Colon Carcinoma Metastatic in the Brain (tissue), 2 donors: ENCODE data around the genes SULT1C3 and LIMS1.

- PRO-cap, 2 experiments, result peak in 1 of 2 experiments; most common plus-strand start chr2:106542944 (in 1)
These were observed 55.7 kb downstream of the CD8B2 start for GRCh38 chr2:106542653-106543472.

DNA sequence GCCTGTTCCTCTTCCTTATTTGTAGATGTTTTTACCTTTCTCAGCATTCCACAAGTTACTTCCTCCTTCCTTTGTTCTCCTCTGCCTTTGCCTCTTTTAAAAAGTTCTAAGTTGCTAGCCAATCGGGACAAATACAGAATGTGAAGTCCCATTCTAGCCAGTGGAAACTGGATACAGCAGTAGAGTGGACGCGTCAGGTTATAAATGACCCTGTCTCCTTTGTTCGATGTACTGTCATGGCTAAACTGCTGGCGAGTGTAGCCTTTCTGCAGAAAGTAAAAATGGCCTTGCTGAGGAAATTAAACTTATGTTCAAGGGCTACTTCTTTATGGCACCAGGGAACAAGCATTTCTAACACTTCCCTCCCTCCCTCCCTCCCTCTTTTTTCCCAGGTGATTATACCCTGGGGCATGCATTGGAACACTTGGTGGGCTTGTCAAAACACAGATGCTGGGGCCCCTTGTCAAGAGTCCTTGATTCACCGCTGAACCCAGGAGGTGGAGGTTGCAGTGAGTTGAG, 72.9 kb downstream of the CD8B2 start:
- PRO-cap, 2 experiments, result no peak in any of the 2 experiments

DNA sequence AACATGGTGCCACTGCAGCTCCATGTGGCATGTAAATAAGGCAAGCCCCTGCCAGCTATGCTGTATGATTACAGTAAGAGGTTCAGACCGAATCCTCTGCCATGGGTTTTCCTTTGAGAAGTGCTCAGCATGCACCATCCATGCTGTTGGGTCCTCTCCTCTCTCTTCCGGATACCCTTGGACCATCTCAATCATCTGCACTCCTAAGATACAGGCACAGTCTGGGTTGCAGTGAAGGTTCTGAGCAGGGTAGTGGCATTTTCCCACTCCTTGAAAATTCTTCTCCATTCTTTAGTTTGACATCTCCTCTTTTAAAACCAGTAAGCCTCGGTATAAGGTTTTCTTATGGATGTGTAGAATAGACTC, 441.4 kb upstream of the RGPD4 start:
- PRO-cap, 2 experiments, result no peak in any of the 2 experiments

GRCh38 chr2:107529141-107529643, 297.5 kb upstream of the RGPD4 start:
- PRO-cap, 2 experiments, result no peak in any of the 2 experiments

- PRO-cap, 2 experiments, result no peak in any of the 2 experiments
These were observed 81.0 kb upstream of the RGPD4 start for GRCh38 chr2:107745517-107746178.

DNA sequence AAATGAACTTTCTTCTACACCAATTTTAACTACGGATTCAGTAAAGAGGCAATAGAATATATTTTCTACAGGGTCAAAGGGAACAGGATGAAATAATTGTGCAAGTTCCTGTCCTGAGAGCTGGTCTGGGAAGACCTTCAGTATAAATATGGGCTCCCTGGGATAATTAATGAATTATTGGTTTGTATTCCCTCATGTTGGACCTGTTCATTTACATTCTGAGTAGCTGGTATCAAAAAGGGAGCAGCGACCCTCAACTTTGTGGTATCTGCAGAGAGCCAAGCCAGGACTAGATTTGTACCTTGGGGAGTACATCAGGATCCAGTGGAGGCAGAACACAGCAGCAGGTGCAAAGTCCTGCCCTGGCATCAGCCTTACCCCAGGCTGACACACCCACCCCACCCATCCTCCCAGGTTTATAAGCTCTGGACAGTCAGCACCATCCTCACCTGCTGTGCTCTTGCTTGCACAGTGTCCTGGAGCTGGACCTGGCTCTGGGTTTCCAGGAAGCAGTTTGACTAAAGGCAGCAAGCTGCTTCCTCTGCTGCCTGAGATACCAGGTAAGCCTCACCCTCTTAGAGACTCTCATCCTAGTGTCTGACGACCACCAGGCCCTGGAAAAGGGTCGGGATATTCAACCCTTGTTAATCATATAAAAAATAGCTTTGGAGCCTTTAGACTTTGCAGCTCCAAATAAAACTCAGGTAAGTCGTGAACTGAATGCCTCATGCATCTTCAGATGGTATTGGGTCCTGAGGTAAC, at the start of gene SULT1C3:
Gene SULT1C3, plus strand, starts transcription at position 445 of the 762 bp plus-strand sequence.
- PRO-cap, 2 experiments, result no peak in any of the 2 experiments

- PRO-cap, 2 experiments, result no peak in any of the 2 experiments
These were observed 16.7 kb upstream of the SULT1C2 start for GRCh38 chr2:108271940-108272380.

DNA sequence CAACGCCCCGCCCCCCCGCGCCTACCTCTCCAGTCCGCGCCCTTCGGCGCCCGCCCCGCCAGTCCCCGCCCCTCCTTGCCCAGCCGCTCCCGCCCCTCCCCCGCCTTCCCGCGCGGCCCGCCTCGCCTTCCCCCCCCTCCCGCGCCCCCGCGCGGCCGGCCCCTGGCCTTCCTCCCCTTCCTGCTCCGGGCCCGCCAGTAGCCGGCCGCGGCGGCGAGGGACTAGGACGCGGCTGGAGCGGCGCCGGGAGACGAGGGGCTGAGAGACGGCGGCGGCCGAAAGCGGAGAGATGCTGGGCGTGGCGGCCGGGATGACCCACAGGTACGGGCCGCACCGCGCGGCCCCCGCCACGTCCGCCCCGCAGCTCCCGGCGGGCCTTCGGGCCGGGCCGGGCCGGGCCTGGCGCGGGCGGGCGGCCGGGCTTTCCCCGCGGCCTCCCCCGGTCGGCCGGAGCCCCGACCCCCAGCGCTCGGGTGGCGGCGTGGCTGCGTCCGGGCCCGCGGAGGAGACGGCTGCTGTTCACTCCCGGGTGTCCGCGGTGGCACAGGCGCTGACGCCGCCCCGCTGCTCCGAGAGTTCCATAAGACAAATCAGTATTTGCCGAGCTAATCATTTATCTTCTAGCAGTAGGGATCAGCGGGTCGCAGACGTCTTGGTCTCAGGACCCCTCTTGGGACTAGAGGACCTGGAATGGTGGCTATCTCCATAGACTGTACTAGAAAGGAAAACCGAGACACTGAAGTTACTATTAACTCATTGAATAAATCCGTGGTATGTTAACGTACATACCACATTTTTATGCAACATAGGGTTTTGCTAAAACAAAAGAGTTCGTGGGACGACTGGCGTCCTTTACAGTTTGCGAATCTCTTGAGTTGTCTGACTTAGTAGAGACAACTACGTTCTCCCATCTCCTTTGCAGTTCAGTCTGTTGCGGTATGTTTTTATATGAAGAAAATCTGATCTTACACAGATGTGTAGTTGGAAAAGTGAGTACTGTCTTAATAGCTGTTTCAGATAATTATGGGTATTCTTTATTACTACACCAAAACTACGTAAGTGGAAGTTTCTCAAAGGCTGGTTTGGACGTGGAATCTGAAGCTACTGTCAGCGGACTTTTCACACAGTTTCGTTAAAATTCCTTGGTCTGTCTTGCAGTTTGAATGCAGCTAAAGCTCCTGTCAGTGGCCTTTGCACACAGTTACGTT, at the start of gene LIMS1:
Gene LIMS1, plus strand, starts transcription at position 197 of the 1,208 bp plus-strand sequence.
- PRO-cap, 2 experiments, result peak in 2 of 2 experiments; most common plus-strand start position 204 of the sequence (in 1); most common minus-strand start position 587 of the sequence (in 1)

GRCh38 chr2:108575323-108575930, 41.2 kb downstream of the LIMS1 start:
- PRO-cap, 2 experiments, result no peak in any of the 2 experiments

GRCh38 chr2:108593617-108594744, 59.7 kb downstream of the LIMS1 start:
- PRO-cap, 2 experiments, result peak in 1 of 2 experiments; most common plus-strand start chr2:108594410 (in 1)

- PRO-cap, 2 experiments, result no peak in any of the 2 experiments
These were observed 80.4 kb downstream of the LIMS1 start for GRCh38 chr2:108614598-108615087.

DNA sequence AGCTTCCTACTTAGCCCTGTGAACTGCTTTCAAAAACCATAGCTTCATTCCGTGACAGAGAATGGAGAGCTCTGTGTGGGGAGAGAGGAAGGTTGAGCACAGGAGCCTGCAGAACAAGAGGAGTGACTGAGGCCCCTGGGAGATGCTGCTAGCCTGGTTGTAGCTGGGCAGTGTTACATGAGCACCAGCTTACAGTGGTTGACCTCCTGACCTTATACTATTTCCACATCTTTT, 82.6 kb upstream of the RANBP2 start:
- PRO-cap, 2 experiments, result no peak in any of the 2 experiments

DNA sequence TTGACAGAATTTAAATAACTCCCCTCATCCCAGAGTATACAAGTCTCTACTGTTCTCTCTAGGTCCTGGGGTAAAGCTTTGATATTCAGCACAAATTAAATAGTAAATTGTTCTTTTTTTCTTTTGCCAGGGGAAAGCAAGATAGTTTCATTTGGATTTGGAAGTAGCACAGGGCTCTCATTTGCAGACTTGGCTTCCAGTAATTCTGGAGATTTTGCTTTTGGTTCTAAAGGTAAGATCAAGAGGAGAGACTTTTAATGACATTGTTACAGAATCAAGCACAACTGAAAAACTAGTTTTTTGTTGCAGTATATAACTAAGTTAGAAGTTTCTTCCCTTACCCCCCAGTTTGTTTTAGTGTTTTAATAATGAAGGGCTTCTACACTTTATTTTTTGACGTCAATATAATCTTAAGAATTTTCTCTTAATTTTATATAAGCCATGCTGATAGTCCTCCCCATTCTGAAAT, 9.5 kb upstream of the CCDC138 start:
- PRO-cap, 2 experiments, result no peak in any of the 2 experiments

DNA sequence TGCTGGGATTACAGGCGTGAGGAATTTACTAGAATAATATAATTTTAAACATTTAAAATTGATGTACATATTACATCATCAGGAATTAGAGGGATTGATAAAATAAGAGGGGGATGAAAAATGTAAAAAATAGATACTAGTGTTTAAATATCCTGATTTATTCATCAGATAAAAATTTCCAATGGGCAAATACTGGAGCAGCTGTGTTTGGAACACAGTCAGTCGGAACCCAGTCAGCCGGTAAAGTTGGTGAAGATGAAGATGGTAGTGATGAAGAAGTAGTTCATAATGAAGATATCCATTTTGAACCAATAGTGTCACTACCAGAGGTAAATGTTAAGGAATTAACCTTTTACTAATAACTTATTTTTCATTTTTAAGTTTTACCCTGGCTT, 5.5 kb upstream of the CCDC138 start:
- PRO-cap, 2 experiments, result no peak in any of the 2 experiments

GRCh38 chr2:109407697-109408252, 206.0 kb downstream of the SEPTIN10 start:
- PRO-cap, 2 experiments, result no peak in any of the 2 experiments

DNA sequence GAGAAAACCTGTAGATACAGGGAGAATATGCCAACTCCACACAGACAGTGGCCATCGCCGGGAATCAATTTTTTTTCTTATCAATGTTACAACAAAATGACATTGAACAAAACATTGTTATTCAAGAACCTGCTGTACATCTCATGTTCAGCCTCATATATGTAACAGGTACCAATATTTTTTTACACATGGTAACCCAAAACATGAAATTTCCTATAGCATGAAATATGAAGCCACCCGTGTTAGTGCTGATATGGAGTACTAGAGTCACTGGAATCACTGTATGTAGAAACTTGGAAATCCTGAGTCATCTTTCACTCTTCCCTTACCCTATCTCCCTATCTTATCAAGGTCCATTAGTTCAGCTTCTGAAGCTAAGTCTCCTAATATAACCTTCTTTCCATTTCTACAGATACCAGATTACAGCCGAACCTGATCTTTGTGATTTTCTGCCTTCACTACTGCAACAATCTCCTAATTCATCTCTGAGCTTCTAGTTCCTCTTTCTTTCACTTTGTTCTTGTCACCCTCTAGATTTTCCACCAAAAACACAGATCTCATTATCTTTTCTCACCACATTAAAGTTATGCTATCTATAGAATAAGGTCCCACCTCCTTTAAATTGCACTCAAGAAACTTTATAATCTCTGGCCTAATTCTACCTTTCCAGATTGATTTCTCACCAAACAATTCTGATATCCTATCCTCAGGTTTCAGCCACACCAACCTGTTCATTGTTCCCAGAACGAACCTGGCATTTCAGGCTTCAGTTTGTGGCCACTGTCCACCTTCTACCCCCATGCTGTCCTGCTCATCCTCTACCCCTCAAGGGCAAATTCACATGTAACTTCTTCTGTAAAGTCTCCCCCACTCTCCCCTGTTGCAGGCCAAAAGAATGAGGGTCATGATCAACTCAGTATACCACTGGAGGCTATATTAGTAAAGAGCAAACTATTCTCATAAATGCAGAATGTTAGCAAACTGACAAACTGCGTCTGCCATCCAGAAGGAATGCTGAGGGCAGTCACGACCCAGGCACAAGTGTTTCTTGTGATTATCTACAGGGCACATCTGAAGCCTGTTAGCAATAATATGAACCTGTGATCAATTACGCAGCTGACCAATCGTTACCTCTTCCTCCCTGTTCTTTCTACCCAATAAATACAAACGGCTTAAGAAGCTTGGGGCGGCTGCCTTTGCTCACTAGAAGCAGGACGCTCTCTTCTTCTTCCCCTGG, 58.8 kb downstream of the SEPTIN10 start:
- PRO-cap, 2 experiments, result peak in 1 of 2 experiments; most common plus-strand start position 418 of the sequence (in 1)

GRCh38 chr2:109564336-109564616, 49.5 kb downstream of the SEPTIN10 start:
- PRO-cap, 2 experiments, result no peak in any of the 2 experiments

- PRO-cap, 2 experiments, result no peak in any of the 2 experiments
These were observed 88.3 kb downstream of the SOWAHC start for GRCh38 chr2:109702241-109703083.

- PRO-cap, 2 experiments, result peak in 2 of 2 experiments; most common plus-strand start chr2:110106351 (in 2); most common minus-strand start chr2:110106107 (in 1)
These were observed 9.6 kb downstream of the MALL start for GRCh38 chr2:110105950-110106501.

GRCh38 chr2:110106514-110107129, 9.0 kb downstream of the MALL start:
- PRO-cap, 2 experiments, result no peak in any of the 2 experiments